Tibial nerve (tissue), 3 donors: ENCODE data around the gene PLAU.

- PRO-cap = no peak
- RAMPAGE, long total RNA, 3 experiments = no peak in any of the 3 experiments
These were observed 898 bp downstream of the PLA2G12B start for GRCh38 chr10:72953735-72954080.

- PRO-cap = no peak
- RAMPAGE, long total RNA, 3 experiments = no peak in any of the 3 experiments
These were observed 21.0 kb downstream of the NUDT13 start for GRCh38 chr10:73131201-73131771.

DNA sequence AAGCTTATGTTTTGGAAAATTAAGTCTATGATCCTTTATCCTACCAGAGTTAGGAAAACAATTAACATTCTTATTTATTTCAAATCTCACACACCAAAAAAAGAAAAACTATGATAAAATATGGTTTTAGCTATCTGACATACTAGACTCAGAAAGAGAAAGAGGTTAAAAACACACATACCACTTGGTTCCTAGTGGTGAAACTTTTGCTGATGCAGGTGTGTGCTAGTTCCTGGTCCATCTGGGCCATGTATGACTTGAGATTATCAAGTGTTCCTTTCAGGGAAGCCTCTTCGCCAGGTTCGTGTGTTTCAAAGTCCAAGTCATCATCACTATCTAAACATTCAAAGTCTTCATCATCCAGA is 26.2 kb downstream of the NUDT13 start:
- PRO-cap = no peak
- RAMPAGE, long total RNA, 3 experiments = no peak in any of the 3 experiments

DNA sequence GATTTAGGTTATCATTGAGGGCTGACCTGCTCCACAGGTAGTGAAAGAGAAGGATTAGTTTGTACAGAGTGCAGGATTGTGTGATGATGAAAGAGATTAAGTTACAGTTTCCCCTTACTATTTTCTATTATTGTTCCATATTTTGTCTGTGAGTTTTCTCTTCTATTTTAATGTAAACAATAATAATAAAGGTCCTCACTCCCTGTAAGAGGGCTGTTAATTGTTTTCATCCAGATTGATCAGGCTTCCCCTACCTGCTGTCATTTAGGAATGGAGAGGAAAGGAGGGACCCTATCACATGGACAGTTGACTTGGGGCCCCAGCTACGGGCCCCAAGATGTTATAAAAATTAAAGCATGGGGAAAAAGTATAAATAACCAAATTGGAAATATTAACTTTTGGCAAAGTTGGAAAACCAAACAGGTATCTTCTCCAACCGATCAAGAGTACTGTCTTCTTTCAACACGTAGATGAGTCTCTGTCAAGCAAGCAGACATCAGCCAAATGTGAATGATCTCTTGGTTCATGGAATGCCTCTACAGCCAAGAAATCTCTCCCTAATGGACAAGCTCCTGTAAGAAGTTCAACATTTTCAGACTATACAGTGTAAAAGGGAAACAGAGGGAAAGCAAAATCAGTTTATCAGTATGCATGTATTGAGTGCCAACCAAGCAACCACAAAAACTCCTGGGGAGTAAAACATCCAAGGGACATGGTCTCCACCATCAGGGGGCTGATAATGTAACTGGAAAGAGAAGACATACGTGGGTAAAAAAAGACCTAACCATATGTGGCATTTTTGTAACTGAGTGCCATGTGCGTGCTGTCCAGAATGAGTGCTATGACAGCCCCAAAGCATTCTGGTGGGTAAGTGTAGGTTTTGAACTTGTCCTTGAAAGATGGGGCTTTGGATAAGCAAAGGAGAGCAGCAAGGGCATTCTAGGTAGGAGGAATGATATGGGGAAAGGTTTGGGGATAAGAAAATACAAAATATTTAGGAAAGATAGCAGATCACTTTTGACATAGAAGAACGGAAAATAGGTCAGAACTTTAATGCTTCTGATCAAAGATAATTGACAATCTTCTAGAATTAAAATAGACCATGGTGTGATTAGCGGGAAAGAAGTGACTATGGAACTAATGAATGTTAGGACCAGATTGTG is 16.7 kb downstream of the DNAJC9 start:
- PRO-cap = no peak
- RAMPAGE, long total RNA, 3 experiments = start-site peak on the plus strand in 2 of 3 experiments, centred at positions 432 to 640 of the sequence, 5 to 16 reads per replicate

GRCh38 chr10:73477887-73478869 is 17.6 kb downstream of the PPP3CB start:
- PRO-cap = no peak
- RAMPAGE, long total RNA, 3 experiments = no peak in any of the 3 experiments

DNA sequence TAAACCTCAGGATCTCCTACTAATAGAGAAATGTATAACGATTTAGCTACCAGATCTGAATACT is 239 bp upstream of the PPP3CB start:
- PRO-cap = no peak
- RAMPAGE, long total RNA, 3 experiments = no peak in any of the 3 experiments

- PRO-cap = no peak
- RAMPAGE, long total RNA, 3 experiments = no peak in any of the 3 experiments
These were observed 7.0 kb upstream of the MYOZ1 start for GRCh38 chr10:73648131-73648875.

DNA sequence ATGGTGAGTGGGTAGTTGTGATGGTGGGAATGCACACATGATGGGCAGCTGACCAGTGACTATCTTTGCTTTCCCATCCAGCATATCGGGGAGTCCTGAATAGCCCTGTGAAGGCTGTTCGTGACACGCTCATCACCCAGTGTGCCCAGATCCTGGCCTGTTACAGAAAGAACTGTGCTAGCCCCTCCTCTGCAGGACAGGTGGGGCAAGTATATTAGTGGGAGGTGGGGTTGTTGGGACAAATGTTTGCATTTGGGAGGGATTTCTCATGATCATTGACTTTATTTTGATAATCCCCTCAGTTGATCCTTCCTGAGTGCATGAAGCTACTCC is 2.6 kb upstream of the FUT11 start:
- PRO-cap = no peak
- RAMPAGE, long total RNA, 3 experiments = start-site peak on the plus strand in 1 of 3 experiments, centred at position 114 of the sequence, 23 reads per replicate

GRCh38 chr10:73780643-73781608 is 922 bp upstream of the CHCHD1 start:
- PRO-cap = no peak
- RAMPAGE, long total RNA, 3 experiments = no peak in any of the 3 experiments

DNA sequence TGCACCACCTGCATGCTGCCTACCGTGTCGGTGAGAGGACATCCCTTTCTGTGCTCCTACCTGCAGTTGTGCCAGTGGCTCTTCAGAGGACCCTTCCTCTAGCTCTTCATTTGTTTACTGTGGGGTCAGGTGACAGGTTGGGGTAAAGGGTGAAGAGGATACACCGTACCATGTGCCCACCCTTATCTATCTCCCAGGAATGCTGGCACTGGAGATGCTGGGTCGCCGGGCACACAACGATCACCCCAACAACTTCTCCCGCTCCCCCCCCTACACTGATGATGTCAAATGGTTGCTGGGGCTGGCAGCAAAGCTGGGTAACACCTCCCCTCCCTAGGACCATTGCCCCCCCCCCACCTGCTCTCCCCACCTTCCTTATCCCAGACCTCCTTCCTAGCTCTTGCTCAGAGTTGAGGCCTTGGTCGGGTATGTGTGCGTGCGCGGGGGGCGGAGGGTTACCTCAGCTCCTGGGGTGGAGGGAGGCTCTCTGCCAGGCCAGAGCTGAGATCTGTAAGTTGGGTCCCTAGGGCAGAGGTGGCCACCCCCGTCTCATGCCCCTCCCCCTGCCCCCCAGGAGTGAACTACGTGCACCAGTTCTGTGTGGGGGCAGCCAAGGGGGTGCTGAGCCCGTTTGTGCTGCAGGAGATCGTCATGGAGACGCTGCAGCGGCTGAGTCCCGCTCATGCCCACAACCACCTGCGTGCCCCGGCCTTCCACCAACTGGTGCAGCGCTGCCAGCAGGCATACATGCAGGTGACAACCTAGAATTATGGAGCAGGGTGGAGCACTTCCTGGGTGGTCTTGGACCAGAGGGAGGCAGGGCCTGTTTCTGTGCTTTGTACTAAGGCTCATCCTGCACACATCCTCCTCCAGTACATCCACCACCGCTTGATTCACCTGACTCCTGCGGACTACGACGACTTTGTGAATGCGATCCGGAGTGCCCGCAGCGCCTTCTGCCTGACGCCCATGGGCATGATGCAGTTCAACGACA is 10.7 kb downstream of the NDST2 start:
- PRO-cap = no peak
- RAMPAGE, long total RNA, 3 experiments = no peak in any of the 3 experiments

DNA sequence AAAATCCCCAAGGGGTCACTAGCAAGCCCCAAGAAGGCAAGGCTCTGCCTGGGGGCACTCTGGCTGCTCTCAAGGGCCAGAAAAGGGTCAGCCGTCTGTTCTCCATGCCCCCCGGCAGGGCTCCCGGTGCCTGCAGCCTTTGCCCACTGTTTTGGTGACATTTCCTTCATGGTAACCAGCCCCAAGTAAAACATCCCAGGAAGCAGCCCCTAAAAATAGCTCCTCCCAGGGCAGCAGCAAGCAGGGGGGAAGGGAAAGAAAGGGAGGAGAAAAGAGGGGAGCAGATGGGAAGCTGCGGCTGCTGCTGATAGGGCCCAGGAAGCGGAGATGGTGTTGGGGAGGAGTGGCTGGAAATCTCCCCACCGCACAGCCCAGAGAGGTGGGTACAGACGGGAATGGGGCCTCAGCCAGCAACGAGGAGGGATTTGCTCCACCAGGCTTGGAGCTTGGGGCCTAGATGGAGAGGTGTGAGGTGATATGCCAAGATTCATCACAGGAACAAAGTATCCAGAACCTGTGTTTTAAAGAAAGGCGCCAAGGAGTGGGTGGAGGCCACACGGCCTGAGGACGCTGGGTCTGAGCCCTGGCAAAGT is 7.0 kb downstream of the CAMK2G start:
- PRO-cap = no peak
- RAMPAGE, long total RNA, 3 experiments = no peak in any of the 3 experiments

DNA sequence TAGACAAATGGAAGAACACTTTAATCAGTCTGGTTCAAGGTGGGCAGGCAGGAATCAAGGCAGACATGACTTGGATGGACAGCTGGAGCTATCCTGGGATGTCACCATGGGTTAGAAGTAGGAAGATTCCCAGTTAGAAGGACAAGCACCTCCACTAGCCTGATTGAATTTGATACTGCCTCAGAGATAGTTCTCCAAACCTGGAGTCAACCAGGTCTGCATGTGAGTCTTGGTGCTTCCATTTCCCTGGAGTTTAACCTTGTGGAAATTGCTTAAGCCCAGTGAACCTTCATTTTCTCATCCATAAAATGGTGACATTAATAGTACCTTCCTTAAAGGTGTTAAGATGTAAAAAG is 6.3 kb upstream of the PLAU start:
- PRO-cap = no peak
- RAMPAGE, long total RNA, 3 experiments = no peak in any of the 3 experiments

DNA sequence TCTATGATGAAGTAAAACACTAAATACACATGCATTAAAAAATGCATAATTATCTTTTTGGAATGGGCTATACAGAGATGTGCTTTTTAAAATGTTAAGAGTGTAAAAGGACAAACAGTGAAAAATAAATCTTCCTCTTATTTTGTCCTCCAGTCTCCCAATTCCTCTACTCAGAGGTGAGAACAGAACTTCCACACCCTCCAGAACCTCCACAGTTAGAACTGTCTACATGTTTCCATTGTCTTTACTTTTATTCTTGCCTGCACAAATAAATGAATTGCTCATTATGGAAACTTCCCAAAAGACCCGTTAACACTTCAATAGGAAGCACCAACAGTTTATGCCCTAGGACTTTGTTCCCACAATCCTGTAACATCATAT is 908 bp upstream of the PLAU start:
- PRO-cap = no peak
- RAMPAGE, long total RNA, 3 experiments = no peak in any of the 3 experiments

DNA sequence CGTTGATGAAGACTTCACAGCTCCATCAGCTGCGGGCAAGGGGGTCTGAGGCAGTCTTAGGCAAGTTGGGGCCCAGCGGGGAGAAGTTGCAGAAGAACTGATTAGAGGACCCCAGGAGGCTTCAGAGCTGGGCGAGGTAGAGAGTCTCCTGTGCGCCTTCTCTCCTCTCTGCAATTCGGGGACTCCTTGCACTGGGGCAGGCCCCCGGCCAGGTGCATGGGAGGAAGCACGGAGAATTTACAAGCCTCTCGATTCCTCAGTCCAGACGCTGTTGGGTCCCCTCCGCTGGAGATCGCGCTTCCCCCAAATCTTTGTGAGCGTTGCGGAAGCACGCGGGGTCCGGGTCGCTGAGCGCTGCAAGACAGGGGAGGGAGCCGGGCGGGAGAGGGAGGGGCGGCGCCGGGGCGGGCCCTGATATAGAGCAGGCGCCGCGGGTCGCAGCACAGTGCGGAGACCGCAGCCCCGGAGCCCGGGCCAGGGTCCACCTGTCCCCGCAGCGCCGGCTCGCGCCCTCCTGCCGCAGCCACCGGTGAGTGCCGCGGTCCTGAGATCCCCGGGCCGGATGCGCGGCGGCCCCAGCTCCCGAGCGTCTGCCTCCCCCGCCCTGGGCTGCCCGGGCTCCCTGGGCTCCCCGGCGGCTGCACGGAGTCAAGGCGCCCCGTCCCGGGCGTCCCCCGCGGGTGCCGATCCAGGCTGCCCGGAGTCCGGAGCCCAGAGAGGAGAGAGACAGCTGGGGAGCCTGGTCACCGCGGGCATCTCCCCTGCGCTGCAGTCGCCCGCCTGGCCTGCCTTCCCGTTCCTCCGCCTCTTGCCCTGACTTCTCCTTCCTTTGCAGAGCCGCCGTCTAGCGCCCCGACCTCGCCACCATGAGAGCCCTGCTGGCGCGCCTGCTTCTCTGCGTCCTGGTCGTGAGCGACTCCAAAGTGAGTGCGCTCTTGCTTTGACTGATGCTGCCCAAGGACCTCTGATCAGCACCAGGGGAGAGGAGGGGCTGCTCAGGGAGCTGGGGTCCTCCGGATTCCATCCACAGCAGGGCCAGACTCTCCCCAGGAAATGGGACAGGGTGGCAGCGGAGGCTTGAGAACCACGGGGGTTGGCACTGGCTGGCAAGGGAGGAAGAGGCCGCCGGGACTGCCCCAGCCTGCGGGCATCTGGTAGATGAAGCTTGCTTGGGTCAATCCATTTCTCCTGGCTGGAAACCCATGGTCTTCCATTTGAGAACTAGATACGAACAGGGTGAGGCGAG is at the start of gene PLAU:
TSS of gene PLAU (plus strand) at position 443 of the 1,246 bp plus-strand sequence.
- PRO-cap = unidirectional peak, plus-strand start at position 445 of the sequence
- RAMPAGE, long total RNA, 3 experiments = start-site peak on the plus strand in 1 of 3 experiments, centred at position 447 of the sequence, 10 reads per replicate

DNA sequence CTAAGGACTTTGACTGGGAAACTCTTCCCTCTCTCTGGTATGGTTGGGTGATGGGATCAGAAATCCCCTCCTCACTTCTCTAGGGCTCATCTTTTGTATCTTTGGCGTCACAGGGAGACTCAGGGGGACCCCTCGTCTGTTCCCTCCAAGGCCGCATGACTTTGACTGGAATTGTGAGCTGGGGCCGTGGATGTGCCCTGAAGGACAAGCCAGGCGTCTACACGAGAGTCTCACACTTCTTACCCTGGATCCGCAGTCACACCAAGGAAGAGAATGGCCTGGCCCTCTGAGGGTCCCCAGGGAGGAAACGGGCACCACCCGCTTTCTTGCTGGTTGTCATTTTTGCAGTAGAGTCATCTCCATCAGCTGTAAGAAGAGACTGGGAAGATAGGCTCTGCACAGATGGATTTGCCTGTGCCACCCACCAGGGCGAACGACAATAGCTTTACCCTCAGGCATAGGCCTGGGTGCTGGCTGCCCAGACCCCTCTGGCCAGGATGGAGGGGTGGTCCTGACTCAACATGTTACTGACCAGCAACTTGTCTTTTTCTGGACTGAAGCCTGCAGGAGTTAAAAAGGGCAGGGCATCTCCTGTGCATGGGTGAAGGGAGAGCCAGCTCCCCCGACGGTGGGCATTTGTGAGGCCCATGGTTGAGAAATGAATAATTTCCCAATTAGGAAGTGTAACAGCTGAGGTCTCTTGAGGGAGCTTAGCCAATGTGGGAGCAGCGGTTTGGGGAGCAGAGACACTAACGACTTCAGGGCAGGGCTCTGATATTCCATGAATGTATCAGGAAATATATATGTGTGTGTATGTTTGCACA is 5.6 kb downstream of the PLAU start:
- PRO-cap = no peak
- RAMPAGE, long total RNA, 3 experiments = no peak in any of the 3 experiments

DNA sequence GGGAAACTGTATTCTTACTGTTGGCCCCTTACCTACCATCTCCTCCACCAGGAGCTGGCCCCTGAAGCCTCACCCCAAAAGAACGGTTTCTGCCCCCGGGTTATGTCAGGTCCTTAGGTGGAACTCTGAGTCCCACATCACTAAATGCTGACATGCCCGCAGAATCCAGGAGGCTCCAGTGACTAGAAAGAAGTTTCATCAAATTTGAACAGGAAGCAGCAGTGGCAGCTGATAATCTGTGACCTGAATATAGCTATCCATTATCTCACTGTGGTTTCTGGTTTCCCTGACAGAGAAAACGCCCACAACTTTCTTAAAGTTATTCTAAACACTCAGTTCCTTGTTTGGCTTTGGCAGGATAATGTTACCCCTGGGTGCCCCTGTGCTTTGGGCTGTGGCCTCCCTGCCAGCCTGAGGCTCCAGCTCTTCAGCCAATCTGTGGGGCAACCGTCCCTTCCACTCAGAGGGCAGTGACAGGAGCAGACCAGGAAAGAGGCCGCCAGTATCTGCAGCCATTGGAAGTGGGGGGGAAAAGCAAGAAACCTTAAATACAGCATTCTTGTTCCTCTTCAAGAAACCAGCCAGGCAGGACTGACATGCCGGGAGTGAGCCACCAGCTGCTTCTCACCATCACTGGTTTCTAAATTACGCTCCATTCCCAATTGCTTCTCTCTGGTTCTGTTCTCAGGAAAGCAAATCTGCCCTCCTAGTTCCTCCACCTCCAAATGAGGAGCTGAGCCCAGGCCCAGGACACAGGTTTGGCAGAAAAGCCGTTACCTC is 41.3 kb upstream of the VCL start:
- PRO-cap = no peak
- RAMPAGE, long total RNA, 3 experiments = no peak in any of the 3 experiments

DNA sequence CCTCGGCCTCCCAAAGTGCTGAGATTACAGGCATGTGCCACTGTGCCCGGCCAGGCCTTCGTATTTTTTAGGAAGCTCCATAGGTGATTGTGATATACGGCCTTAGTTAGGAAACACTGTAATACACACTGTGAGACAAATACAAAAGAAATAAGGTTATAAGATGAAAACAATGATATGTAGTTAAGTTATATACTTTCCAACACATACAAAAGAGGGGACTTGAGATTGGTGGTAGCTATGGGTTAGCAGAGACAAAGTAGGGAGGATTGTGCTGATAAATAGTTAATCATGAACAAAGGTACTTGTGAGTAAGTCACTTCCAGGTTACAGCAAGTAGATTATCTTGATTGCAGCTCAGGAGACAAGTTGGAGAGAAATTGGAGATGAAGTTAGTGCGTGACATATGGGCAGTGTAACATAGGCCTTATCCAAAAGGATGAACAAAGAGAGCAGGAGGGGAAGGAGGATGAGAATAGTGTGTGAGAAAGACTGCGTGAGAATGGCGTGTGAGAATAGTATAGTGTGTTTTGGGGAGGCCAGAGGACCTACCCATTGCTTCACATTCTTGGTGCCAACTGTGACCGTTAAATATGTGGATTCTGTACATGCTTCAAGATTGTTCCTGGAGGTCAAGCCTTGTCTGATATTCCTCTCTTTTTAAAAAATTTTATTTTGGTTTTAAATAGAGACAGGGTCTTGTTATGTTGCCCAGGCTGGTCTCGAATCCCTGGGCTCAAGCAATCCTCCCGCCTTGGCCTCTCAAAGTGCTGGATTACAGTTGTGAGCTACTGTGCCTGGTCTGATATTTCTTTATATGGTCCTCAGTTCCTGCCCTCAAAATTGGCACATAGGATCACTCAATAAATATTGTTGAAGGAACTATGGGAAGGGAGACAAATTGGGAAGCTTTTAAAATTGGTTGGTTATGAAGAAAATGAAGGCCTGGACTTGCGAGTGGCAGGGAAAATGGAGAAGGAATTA is 3.0 kb downstream of the VCL start:
- PRO-cap = no peak
- RAMPAGE, long total RNA, 3 experiments = no peak in any of the 3 experiments

DNA sequence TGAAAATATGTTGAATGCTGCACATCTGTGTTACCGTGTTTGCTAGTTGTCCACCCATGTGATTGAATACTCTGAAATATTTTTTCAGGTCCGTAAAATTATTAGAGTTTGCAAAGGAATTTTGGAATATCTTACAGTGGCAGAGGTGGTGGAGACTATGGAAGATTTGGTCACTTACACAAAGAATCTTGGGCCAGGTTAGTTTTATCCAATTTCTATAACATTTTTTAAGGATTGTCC is 72.9 kb downstream of the VCL start:
- PRO-cap = no peak
- RAMPAGE, long total RNA, 3 experiments = no peak in any of the 3 experiments

DNA sequence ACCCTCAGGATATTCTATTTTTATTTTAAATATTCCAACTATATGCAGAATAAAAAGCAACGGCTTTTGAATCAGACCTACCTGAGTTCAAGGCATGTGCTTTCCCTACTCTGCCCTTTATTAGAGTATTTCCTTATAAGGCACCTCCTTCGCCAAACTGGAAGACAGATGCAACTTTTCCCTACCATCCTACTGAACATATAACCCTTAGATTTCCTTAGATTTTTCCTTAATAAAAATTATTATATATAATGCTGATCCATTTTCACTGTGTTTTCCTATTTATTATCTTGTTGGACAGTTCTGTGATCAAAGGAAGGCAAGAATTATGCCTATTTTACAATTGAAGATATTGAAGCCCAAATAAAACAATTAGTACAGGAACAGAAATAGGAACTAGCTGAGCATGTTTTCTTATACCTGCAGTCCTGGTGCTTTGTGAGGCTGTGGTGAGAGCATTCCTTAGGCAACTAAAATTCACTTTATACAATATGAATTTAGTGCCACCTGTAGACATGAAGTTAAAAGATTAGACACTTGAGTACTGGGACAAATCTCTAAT is 1.4 kb downstream of the ADK start:
- PRO-cap = no peak
- RAMPAGE, long total RNA, 3 experiments = no peak in any of the 3 experiments

DNA sequence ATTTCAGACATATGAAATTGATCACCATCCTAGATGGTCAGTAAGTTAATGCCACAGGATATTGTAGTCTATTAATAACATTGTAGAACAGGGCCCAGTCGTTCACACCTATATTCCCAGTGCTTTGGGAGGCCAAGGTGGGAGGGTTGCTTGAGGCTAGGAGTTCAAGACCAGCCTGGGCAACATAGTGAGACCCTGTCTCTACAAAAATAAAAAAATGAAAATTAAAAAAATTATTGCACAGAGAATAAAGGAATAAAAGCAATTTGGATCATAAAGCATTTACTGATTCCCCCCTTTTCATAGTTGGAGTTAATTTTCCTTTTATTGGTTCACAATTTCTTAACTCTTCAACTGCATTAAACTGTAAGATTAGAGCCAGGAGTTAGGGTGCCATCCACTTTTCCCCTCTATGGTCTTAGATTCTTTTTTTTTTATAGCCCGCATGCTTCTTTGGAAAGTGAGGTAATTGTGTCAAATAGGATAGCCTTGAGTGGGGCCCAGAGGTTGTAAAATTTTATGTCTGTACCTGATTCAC is 24.6 kb downstream of the ADK start:
- PRO-cap = no peak
- RAMPAGE, long total RNA, 3 experiments = no peak in any of the 3 experiments